REH cell (cell line): ENCODE measurements around the gene FAXC.

DNA sequence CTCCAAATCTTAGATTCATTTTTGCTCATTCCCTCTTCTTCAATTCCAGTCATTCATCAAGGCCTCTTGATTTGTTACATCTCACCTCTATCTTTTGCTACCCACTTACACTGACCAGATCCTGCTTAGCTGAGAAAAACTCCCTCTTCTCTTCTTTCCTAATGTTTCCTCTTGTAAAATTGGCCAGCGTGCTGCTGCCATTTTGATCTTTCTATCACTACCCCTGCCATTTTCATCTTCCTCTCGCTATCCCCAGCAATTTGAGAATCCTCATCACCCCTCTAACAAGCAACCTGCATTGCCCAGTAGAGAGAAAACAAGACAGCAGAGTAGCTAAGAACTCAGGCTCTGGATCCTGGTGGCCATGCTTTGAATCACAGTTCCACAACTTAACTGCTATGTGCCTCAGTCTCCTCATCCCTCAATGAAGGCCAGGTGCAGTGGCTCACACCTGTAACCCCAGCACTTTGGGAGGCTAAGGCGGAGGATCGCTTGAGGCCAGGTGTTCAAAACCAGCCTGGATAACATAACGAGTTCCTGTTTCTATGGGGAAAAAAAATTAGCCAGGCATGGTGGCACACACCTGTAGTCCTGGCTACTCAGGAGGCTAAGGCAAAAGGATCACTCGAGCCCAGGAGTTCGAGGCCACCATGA, 23.9 kb downstream of the BACH2 start:
- PRO-cap: no peak

- PRO-cap: bidirectional peak, plus-strand start at chr6:90285361, minus-strand start at chr6:90285360
These were observed 11.7 kb downstream of the BACH2 start for GRCh38 chr6:90284723-90285543.

DNA sequence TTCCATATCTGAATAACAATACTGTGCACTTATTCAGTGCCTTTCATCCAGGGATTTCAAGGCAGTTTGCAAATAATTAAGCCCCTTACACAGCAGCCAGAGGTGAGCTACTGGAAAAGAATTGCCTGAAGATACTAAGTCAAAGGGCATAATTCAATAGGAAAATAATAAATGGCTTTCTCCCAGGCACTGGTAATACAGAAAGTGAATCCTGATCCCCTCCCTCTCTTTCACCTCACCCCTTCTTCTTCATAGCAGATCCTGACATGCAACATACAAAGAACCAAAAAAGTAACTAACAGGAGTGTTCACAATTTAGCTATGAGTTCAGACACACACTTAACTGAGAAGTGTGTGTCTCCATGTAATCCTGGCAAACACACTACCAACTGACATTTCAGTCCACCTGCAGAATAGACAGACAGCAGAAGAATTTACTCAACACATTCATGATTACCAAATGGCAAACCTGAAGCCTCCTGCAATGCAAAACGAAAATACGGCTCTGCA, 2.8 kb downstream of the BACH2 start:
- PRO-cap: bidirectional peak, plus-strand start at position 392 of the sequence, minus-strand start at position 384 of the sequence

DNA sequence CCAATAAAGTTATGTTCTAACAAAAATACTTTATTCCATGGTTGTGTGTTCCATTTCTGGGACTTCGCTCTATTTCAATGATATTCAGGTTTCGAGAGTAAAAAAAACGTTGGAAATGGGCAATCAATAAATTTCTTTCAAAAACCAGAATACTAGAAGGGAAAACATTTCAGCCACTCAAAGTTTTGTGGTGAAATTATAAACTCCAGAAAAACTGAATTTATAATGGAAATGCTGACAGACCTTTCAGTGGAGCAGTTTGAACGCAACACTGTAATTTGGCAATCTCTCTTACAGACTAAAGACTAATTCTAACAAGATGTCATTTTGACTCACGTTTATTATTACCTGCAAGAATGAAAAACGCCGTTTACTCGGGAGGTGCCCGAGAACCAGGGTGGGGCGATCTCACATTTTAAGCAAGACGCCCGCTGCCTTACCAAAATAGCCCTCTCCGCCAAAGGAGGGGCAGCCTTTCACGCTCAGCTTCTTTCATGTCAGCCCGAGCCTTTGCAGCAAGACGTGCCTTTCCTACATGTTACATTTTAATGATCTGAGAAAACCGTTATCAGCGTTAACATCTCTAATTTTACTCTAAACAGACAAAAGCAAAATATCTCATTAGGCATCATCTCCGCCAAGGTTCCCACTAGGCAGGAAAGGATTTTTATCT, 2.2 kb downstream of the BACH2 start:
- PRO-cap: bidirectional peak, plus-strand start at position 491 of the sequence, minus-strand start at position 499 of the sequence

DNA sequence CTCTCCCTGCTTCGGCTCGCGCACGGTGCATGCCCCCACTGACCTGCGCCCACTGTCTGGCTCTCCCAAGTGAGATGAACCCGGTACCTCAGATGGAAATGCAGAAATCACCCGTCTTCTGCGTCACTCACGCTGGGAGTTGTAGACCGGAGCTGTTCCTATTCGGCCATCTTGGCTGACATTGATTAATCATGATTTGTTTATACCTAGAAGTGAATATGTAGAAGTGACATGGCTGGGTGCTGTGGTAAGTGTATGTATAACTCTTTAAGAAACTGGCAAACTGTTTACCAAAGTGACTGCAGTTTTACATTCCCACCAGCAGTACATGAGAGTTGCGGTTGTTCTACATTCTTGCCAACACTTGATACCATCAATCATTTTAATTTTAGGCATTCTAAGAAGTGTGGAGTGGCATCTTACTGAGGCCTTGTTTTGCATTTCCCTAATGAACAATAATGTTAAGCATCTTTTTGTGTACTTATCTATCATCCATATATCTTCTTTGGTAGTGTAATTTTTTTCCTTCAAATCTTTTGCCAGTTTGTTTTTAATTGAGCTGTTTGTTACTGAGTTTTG, 466.2 kb upstream of the MAP3K7 start:
- PRO-cap: no peak

DNA sequence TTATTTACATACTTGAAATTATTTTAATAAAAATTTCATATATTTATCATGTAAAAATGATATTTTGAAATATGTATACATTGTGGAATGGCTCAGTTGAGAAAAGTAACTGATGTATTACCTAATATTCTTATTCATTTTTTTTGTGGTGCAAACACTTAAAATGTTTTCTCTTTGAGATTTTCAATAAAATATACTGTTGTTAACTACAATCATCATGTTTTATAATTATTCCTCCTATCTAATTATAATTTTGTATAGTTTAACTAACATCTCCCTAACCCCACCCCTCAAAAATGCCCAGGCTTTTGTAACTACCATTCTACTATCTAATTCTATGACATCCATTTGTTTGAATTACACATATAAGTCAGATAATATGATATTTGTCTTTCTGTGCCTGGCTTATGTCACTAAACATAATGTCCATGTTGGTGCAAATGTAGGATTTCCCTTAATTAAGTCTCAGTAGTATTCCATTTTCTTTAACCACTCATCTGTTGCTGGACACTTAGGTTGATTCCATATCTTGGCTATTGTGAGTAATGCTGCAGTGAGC, 544.0 kb downstream of the EPHA7 start:
- PRO-cap: no peak

GRCh38 chr6:93994981-93995361, 575.6 kb upstream of the EPHA7 start:
- PRO-cap: no peak

DNA sequence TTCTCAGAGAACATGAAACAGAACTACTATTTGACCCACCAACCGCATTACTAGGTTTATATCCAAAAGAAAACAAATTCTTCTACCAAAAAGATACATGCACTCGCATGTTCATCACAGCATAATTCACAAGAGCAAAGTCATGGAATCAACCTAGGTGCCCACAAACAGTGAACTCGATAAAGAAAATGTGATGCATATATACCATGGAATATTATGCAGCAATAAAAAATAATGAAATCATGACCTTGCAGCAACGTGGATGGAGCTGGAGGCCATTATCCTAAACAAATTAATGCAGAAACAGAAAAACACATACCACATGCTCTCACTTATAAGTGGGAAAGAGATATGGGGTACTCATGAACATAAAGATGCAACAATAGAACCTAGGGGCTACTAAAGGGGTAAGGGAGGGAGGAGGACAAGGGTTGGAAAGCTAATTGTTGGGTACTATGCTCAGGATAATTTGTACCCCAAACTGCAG, 963.7 kb upstream of the MANEA start:
- PRO-cap: no peak

GRCh38 chr6:95551766-95552270, 25.5 kb upstream of the MANEA start:
- PRO-cap: no peak

GRCh38 chr6:96520073-96520933, 1.3 kb upstream of the UFL1 start:
- PRO-cap: no peak

- PRO-cap: no peak
These were observed 127.3 kb downstream of the GPR63 start for GRCh38 chr6:96709990-96710447.

GRCh38 chr6:97282220-97282776, 718 bp downstream of the MMS22L start:
- PRO-cap: unidirectional peak, plus-strand start at chr6:97282442; unidirectional peak, plus-strand start at chr6:97282599

DNA sequence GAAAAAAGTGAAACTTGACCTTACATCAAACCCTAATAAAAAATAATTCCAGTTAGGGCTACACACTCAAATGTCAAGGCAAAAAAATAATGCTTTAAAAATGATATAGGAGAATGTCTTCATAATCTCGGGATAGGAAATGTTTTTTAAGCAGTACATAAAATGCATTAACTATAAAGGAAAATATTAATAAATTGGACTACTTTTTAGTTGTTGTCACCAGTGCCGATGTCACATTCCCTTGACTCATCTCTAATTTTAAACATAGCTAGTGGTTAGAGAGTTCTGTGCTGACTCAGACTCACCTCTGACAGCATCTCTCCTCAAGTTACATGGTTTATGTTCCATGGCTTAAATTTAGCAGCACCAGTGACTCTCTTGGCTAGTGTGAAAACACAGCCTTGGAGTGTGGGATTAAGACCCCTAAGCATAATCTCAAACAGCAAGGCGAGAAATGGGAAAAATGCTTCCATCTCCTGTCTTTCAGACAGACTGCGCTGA, 311.8 kb upstream of the MMS22L start:
- PRO-cap: no peak

GRCh38 chr6:97668824-97669828, 386.1 kb upstream of the MMS22L start:
- PRO-cap: no peak

- PRO-cap: no peak
These were observed 6.7 kb upstream of the POU3F2 start for GRCh38 chr6:98827543-98828120.

DNA sequence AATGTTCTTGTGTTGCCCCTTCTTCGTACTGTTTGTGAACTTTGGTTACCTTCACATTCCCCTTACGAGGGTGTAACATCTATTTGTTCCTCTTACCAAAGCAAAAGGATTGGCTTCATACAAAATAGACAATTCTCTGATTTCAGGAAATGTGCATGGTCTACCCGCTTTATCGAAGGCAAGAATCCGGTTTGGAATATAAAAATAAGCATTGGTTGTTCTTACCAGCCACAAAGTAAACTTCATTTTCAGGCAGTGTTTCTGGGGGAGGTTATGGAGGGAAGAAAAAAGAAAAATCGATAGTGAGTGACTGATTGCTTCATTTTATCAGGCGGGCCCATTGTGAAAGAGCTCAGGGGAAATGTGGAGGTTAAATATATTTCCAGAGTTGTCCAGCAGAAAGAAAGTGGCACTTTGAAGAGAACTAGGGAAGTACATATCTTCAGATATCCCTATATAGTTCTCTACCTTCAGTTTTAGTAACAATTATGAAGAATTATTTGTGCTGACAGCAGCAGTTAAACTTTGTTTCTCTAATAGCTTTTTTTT, 2.6 kb downstream of the POU3F2 start:
- PRO-cap: no peak

DNA sequence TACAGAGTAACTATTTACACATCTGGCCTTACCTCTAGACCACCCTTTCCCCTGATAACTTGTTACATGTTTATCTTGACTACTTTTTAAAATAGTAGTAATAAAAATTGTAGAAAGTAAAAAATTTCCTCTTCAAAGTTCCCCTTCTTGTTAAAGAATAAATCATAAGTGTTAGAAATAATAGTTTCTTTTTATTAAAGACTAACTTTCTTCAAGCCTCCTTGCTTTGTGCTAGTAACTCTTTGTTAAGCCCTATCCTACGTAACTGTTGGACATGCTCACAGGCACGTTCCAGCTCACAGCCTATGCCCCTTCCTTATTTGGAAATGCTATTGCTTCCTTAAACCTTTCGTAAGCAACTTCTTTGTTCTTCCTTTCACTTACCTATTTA, 14.3 kb downstream of the FAXC start:
- PRO-cap: no peak

GRCh38 chr6:99348187-99348694, 1.2 kb downstream of the FAXC start:
- PRO-cap: no peak

- PRO-cap: no peak
These were observed at the start of gene FAXC for GRCh38 chr6:99349055-99349716. Gene FAXC (minus strand): TSS chr6:99349674.

DNA sequence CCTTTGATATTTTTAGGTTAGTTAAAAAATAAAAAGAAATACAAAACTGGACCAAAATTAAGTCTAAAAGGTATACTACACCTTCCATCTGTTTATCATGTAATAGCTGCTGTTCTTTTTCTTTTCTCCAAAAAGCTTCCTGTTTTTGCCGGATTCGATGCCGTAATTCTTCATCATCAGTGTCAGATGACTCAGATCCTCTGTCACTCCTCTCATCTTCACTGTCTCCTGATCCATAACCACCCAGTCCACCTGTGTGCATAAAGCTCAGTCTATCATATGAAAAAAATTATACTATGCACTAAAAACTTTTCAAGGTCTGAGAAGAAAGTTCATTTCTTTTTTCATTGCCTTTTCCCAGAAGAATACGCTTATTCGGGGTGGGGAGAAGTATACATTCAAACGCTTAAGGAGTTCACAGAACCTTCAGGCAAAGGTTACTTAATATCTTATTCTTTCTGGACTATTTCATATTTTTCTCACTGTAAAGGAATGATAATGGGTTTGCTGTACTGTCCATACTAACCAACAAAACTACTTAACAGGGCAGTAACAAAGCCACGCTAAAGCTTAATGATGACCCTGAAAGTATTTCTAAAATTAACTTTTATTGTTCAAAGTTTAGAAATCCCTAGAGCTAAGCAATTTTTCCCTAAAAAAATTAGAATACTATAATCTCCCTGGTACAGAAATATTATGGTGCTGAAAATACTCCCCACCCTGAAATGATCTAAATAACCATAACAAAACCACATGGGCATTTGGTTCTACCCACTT, 8.7 kb upstream of the COQ3 start:
- PRO-cap: no peak